ENCODE measurements around a stretch of chr6.

DNA sequence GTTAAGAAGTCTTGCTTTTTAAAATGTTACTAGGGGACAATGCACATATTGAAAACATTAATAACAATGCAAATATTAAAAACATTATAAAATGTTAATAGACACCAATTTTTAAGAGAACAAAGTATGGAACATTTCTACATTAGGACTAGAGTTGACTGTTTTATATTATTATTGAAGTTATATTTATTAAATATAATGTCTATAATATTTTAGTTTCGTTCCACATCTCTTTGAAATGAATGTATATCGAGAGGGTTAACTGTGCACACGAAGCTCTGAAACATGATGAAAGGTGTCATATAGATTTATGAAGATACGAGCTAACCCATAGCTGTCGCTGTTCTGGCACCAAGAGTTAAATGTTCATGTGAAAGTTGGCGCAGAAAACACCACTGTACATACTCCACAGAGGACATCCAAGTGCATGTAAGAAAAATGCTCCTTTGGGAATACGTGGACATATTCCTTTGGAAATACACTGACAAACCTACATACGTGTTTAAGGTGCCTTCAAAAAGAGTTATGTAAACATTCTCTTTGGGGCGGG lies 892 bp upstream of the ARID1B start:
- PRO-cap: no peak
- RAMPAGE, long total RNA, 4 experiments: no peak in any of the 4 experiments

DNA sequence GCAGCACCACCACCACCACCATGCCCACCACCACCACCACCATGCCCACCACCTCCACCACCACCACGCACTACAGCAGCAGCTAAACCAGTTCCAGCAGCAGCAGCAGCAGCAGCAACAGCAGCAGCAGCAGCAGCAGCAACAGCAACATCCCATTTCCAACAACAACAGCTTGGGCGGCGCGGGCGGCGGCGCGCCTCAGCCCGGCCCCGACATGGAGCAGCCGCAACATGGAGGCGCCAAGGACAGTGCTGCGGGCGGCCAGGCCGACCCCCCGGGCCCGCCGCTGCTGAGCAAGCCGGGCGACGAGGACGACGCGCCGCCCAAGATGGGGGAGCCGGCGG lies 969 bp downstream of the ARID1B start:
- PRO-cap: bidirectional peak, plus-strand start at position 90 of the sequence, minus-strand start outside the sequence
- RAMPAGE, long total RNA, 4 experiments: no peak in any of the 4 experiments

DNA sequence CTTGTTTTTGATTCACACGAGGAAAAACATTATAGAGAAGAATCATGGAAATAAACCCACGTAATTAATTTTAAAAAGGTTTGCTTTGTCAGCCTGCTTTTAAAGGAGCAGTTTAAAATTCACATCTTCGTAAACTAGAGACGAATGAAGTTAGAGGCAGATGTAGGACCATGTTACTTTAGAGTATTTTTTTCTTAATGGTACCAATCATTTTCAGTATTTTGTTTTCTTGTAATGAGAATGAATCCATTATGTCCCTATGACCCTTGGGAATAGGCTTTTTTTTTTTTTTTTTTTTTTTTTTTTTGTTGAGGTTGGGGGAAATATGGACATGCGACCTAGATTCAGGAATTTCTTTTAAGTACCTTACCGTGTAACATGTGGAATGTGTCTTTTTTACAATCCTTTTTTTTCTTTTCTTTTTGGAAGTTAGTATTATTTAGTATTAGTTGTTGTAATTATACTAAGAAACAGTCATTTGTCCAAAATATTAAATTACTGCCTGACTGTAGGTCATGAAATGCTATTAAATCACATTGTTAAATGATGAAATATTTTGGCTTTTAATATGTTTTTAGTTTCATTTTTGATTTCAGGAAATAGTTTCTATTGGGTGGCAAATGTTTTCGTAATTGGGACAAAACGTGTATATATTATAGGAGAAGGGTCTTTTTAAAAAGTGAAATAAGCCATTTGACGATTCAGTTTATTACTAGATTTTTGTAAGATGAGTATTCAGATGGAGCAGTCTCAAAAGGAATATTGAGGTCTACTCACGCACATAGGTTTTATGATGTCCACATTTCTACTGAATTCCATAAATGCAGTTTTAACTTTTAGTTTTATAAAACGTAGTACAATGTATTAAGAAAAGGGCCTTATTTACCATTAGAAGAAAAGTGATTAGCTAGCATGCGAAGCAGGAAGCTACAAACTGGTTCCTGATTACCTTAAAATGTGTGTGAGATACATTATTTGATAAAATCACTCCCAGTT lies 4.8 kb downstream of the ARID1B start:
- PRO-cap: no peak
- RAMPAGE, long total RNA, 4 experiments: no peak in any of the 4 experiments

DNA sequence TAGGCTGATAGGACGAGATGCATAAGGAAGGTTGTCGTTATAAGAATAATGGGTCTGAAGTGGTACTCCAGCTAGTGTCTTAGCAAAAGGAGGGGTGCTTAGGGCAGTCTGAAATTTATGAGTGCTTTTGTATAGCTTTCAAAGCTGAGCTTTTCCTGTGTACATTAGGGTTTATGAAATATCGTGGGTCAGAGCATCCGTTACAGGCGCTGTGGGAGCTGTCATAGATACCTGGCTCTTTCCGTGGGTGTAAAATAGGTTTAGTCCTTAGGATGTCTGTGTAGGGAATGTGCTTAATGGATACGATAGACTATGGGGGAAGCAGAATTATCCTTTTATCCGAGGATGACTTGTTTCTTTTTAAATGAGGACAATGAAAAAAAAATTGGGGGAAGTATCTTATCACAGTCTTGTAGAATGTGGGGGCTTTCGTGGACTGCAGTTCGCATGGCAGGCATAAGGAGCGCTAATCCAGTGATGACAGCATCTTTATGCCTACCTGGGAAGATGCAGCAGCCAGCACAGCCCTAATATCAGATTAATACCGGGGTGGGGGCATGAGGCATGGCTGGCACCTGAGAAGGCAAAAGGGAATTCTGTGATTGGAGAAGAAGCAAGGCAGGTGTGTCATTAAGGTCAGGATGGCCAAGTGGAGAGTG lies 15.5 kb downstream of the ARID1B start:
- PRO-cap: no peak
- RAMPAGE, long total RNA, 4 experiments: no peak in any of the 4 experiments

DNA sequence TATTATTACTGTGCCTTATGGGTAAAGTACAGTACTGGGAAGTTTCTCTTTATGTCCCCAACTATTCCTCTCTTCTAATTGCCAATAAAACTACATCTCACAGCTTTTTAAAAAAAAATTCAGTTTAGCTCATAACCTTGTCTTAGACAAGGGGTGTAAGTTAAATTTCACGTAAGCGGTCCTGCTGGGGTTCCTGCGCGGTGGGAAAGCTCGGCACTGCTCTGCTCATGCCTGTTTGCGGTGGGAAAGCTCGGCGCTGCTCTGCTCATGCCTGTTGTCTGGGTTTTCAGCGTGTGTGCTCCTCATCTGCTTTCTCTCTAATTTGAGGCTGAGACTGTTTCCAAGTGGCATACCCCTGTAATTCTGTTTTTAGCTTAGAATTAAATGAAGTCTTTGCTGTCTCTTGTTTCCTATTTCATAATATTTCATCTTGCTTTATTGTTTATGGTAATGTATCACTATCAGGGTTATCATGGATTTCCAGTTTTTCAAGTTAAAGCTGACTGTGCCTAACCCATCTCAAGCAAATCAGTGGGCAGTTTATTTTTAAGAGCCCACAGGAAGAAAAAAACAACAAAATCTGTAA lies 18.7 kb downstream of the ARID1B start:
- PRO-cap: no peak
- RAMPAGE, long total RNA, 4 experiments: no peak in any of the 4 experiments

GRCh38 chr6:156839551-156840148 lies 62.5 kb downstream of the ARID1B start:
- PRO-cap: no peak
- RAMPAGE, long total RNA, 4 experiments: no peak in any of the 4 experiments

DNA sequence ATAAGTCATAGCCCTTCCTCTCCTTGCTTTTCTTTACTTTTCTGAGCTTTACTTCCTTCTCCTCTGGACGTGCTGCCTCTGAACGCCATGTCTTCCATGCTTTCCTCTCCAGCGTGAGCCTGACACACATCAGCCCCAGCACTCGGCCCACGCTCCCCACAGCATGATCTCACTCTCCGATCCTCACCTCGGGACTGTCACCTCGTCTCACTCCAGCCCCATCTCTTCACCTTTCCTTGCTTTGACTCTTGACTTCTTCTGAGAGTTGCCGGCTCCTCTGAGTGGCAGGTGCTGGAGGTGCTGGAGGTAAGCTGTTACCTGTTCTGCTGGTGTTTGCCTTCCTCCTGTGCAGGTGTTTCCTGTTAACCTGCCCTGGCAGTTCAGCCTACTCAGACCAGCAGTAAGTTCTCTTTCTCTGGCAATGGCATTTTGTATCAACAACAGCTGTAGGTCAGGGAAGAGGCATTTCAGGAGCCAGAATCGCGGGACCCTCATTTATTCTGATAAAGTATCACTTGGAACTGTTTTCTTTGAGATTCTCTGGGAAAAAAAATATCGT lies 106.4 kb downstream of the ARID1B start:
- PRO-cap: bidirectional peak, plus-strand start at position 378 of the sequence, minus-strand start at position 228 of the sequence
- RAMPAGE, long total RNA, 4 experiments: no peak in any of the 4 experiments

GRCh38 chr6:156886366-156886842 lies 109.2 kb downstream of the ARID1B start:
- PRO-cap: unidirectional peak, minus-strand start at chr6:156886551
- RAMPAGE, long total RNA, 4 experiments: no peak in any of the 4 experiments

DNA sequence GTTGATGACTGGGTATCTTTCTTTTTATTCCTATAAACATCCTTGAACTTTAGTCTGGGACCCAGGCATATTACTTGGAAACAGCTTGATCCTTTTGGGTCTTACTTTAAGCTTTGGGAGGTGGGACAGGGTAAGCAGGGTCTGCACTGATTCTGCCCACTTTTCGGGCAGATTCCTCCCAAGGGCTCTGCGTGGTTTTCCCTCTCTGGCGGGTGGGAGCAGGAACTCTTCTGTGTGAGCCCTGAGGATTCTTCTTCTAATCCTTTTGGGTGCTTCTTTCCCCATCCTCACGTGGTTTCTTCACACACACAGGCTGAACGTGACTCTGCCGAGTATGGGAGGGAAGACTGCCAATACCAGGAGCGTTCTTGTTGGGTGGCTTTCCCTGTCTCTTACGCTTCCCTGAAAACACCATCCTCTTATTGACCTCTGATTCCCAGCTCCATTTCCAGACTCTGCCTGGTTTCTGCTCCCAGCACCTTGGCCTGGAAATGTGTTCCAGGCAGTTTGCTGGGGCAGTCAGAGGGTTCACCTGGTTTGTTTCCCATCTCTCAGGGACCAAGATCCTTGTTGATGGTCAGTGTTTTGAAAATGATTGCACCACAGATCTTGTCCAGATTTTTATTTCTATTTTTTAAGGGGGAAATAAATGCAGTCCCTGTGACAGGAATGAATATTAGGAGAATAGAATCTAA lies 200.7 kb downstream of the ARID1B start:
- PRO-cap: no peak
- RAMPAGE, long total RNA, 4 experiments: no peak in any of the 4 experiments

GRCh38 chr6:157005933-157006690 lies 228.9 kb downstream of the ARID1B start:
- PRO-cap: no peak
- RAMPAGE, long total RNA, 4 experiments: no peak in any of the 4 experiments

DNA sequence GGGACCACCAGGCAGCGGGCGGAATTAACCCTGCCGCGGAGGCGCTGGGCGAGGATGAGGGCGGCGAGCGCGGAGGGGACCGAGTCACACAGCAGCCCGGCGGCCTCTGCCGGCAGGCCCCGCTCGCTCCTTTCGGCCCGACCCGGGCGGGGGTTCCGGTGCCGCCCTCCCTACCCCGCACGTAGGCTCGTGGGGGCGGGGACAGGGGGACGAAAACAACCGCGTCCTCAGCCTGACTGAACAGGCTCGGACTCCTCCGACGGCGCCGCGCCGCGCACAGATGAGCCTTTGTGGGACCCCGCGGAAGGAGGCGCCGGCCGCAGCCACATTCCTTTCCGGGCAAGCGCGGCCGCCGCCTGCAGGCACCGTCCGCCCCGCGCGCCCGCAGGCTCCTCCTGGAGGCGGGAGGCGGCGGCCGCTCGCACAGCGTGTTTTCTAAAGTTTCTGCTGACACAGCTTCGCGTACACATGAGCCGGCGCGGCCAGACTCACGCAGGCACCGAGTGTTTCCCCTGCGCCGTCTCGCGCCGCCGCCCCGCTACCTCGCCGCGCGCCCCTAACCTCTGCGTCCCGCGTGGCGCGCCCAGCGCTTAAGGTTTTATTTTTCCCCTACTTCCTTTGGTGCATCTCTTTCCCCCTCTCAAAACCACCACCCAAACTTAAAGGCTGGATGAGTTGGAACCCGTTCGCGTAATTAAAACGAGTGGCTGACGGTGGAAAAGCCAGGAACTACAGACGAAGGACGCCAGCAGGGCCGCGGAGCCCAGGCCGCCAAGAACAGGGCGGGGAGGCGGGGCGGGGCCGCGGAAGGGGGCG lies 244.4 kb downstream of the ARID1B start:
- PRO-cap: bidirectional peak, plus-strand start at position 250 of the sequence, minus-strand start at position 108 of the sequence; bidirectional peak, plus-strand start outside the sequence, minus-strand start at position 779 of the sequence
- RAMPAGE, long total RNA, 4 experiments: no peak in any of the 4 experiments

DNA sequence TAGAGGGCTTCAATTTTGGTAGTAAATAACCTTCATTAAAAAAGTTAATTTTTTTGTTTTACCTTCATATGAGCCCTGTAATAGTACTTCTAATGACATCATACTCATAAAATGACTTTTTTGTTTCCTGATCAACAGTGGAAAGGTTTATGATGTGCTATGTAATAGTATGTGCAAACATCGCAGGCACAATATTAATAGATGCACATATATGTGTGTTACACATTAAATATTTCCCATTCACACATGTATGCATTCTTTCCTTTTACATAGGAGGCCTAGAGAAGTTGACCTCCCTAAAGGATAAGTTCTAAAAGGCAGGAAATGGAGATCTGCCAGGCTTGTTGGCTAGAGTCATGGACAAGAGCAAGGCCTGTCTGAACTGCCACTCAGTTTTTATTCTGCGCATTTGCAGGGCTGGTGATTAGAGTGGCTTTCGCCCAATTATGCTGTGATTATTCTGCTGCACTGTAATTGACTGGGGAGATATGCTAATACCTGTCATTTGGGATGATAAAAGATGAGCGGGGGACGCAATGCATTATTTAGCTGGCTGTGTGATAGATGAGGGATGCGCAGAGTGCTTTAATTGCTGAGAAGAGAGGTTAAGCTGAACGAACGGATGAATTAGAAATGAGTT lies 272.6 kb downstream of the TMEM242 start:
- PRO-cap: no peak
- RAMPAGE, long total RNA, 4 experiments: start-site peak on the plus strand in 1 of 4 experiments, centred at position 228 of the sequence, 12 reads per replicate

DNA sequence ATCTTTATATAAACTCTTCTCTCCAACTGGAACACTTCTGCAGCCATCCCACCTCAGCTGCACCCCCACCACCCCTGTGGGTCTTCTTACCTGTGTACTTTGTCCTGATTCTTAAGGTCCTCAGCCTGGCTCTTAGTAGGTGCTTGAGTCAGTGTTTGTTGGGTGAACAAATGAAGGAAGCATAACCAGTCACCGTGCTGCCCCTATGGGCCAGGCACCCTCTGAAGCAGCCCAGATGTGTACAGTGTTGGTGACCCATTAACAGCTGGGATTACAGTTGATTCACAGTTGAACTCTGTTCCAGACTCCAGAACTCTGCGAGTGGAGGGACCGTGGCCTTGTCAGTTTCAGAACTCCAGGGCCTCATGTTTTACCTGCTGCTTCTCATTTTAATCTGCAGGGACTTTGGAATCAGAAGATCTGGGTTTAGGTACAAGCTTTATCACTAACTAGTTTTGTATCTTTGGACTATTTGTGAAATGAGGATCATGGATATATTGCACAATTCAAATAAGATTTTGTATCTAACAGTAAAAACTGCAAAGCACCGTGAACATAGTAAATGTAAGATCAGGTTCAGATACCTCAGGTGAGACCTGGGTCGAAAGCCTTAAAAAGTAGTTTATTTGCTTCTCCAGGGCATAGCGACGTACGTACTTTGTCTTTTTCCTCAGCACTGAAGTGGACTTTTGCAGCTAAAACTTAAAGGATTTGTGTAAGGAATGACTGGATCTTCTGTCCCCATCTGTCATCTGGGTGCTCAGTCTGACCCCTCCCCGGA lies 203.6 kb downstream of the TMEM242 start:
- PRO-cap: no peak
- RAMPAGE, long total RNA, 4 experiments: no peak in any of the 4 experiments

DNA sequence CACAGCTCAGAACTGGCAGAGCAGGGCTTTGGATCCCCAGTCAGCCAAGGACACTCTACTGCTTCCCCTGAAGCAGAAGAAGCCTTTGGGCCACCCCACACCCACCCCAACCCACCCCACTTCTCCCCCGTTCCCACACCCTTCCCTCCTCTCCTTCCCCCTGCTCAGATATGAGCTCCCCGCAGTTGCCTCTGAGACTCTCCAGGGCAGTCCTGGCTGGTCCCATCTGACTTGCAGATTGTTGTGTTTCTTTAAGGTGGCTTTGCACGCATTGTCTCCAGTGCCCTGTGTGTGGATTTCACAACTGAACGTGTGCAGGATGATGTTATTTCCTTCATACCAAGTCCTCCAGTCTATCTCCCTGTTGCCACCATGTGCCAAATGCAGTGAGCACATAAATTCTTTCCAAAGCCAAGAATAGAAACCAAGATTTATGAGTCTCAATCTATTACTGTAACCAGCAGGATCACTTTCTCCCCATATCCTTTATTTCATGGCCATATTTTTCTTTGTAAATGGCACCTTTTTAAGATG lies 79.2 kb downstream of the TMEM242 start:
- PRO-cap: bidirectional peak, plus-strand start at position 434 of the sequence, minus-strand start at position 310 of the sequence
- RAMPAGE, long total RNA, 4 experiments: no peak in any of the 4 experiments

- PRO-cap: no peak
- RAMPAGE, long total RNA, 4 experiments: no peak in any of the 4 experiments
These were observed 30.7 kb downstream of the TMEM242 start for GRCh38 chr6:157292421-157293158.

- PRO-cap: no peak
- RAMPAGE, long total RNA, 4 experiments: no peak in any of the 4 experiments
These were observed 24.9 kb downstream of the ZDHHC14 start for GRCh38 chr6:157405842-157406321.

DNA sequence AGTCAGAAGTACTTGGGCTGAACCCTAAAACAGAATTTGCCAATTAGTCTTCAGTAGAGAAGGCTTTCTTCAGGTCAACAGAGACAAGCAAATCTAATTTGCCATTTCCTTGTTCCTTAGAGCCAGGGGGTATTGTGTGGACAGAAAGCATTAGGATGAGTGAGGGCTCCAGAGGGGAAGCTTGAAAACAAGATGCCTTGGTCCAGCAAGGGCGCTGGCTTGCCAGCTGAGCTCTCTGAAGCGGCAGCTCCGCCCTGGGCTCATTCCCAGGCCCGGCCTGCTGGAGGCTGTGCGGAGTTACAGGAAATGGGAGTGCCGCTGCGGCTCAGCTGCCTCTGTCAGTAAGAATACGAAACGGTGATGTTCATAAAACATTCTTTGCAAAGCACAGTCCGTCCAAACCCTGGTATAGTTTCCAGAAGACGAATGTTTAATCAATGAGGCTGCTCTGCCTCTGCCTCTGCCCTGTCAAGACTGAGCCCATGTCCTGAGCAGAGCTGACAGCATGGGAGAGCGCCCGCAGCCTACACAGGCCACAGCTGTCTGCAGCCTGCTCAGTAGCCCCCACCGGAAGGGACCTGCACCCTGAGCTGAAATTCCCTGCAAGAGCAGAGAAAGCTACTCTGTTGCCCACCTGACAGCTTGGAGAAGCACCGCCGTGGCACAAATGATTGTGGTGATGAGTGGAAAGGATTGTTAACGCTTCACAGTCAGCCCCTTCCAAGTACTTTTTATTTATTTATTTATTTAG lies 153.3 kb upstream of the SNX9 start:
- PRO-cap: no peak
- RAMPAGE, long total RNA, 4 experiments: no peak in any of the 4 experiments

DNA sequence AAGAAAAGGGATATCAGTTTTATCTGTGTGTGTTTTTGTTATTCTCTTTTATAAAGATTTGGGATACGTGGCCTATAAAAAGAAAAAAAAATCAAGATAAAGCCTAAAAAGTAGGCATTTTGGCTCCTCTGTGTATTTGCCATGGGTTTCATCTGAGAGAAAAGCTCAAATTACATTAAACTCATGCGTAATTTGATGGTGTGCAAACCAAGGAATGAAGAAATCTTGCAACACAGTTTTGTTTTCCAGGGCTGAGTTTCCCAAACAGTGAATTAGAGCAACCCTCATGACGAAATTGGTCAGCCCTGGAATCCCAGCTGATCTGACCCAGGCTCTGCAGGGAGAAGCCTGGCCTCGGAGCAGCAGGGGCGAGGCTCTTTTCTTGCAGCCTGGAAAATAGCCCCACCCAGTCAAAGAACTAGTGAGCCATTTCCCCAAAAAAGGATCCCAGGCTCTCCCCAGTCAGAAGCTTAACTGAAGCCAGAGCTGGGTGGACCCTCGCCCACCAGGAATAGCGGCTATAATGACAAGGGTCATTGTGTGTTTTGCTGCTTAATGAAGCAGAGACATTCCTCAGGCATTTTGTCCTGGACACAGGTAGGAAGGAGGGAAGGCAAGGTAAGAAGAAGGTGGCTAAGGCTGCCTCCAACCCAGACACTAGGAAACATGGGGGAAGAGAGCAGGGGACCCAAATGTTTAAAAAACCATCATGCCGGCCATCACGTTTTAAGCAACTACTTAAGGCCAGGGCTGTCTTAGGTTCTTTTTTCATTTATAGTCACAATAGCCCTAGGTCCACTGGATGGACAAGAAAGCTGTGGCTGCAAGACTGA lies 107.2 kb upstream of the SNX9 start:
- PRO-cap: no peak
- RAMPAGE, long total RNA, 4 experiments: no peak in any of the 4 experiments

GRCh38 chr6:157725541-157725740 lies 97.6 kb upstream of the SNX9 start:
- PRO-cap: no peak
- RAMPAGE, long total RNA, 4 experiments: no peak in any of the 4 experiments

- PRO-cap: unidirectional peak, plus-strand start at chr6:157761831
- RAMPAGE, long total RNA, 4 experiments: no peak in any of the 4 experiments
These were observed 61.4 kb upstream of the SNX9 start for GRCh38 chr6:157761661-157761968.